ENCODE data around the genes CAMKK1 and ATP2A3.

DNA sequence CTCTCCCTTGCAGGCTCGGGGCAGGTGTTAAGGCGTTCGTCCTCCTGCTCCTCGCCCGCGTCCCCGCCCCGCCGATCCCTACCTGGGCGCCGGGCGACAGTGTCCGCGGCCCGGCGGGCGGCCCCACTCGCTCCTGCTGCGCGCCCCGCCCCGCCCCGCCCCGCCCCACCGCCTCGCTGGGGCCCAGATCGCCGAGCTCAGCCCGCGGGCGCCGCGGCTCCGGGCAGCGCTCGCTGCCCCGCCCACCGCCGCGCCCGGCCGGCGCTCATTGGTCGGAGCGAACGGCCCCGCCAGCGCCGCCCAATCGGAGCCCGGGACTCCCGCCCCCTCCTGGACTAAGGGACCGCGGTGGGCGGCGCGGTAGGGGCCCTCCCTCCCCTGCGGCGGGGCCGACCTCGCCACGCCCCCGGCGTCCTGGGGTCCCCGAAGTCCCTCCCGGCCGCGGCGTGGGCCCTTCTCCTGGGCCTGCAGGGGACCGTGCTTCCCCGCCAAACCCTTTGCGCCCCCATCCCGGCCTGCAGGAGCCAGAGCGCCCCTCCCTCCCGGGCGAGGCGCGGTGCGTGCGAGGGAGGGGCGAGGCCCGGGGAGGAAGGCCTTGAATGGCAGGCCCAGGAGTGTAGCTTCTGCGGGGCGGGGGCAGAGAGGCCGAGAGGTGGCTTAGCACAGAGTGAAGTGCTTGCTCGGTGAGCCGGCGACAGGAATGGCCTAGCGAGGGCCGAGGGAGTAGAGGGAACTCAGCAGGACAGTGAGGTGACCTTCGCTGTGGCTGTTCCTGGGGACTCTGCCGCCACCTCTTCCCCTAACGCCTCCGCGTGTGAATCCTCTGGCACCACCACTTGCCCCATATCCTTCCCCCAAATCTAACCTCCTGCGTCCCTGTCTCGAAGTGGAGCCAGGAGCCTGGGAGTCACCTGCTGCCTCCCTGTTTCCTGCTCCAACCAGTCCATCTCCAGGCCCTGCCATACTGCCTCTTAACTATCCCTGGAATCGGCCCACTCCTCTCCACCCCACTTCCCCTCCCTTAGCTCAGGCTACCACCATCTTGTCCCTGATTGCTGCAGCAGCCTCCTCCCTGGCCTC is at the start of gene CAMKK1:
Gene CAMKK1 (minus strand): TSS at position 197 of the 1,080 bp plus-strand sequence.
- PRO-cap = bidirectional peak, plus-strand start at position 331 of the sequence, minus-strand start at position 101 of the sequence

DNA sequence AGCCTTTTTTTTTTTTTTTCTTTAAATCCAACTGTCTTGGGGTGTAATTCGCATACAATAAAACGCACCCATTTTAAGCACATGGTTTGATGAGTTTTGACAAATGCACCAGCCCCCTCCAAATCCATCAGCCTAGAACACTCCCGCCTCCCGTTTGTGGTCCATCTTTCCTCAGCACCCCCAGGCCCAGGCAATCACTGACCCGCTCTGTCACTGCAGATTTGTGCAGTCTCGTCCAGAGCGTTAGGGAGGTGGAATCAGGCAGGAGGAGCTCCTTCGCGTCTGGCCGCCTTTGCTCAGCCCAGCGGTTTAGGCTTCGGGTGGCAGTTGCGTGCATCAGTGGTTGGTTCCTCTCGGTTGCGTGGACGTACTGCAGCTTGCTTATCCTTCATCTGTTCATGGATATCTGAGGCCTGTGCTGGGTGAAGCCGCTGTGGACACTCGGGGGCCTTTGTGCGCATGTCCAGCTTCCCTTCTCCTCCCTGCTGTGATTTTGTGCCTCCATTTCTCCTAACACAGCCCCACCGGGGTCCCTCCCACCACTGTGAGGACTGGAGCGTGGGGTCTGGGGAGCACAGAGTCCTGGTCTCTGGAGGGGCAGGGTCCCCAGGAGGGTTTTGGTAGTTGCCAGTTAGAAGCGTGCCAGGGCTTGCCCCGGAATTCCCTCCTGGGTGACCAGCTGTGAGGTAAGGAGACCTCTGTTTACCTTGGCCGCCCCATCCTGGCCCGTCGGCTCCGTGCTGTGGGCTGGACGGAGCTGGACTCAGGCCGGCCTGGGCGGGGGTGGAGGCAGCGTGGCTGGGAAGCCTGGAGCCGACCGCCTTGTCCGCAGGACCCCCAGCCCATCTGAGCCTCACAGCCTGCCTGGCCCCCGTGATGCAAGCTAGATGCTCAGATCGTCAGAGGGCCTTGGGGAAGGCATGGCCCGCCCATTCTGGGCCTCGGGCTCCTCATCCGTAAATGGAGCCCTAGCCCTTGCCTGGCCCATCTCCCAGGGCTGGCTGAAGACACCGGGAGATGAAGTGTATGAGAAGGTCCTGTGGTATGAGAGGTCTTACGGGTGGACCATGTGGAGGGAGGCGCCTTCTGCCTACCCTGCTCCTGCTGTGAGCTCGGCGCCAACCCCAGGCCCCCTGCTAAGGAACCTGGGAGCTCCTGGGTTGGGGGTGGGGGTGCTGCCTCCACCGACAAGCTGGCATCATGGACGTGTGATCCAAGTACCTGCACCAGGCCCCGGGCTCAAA is 5.0 kb upstream of the P2RX1 start:
- PRO-cap = bidirectional peak, plus-strand start at position 336 of the sequence, minus-strand start at position 225 of the sequence

DNA sequence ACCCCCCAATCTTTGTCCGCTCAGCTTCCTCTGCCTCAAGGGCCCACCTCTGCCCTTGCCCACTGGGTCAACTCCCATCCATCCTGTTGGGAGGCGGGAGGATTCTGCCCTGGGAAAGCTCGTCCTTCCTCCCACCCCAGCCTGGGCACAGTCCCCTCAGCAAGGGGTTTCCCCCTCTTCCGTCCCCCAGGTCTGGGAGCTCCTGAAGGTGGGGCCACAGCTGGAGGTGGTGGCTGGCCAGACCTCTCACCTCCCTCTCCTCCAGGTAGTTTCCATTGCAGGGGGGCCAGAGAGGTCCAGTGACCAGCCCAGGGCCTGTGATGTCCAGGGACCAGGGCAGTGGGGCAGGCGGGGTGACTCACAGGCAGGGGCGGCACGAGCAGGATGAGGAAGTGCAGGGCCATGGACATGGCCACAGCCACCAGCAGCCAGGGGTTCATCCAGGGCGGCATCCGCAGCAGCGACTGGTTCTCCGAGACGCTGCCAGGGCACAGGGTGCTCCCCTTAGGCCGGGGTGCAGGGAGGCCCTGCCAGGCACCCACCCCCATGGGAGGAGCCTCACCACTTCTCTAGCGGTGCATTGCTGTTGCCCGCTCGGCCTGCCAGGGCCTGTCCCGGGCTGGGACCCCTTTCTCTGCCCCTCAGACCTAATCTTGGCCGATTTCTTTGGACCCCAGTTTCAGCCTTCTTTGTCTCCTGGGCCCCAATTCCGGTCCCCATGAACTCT is 12.9 kb upstream of the P2RX1 start:
- PRO-cap = no peak

DNA sequence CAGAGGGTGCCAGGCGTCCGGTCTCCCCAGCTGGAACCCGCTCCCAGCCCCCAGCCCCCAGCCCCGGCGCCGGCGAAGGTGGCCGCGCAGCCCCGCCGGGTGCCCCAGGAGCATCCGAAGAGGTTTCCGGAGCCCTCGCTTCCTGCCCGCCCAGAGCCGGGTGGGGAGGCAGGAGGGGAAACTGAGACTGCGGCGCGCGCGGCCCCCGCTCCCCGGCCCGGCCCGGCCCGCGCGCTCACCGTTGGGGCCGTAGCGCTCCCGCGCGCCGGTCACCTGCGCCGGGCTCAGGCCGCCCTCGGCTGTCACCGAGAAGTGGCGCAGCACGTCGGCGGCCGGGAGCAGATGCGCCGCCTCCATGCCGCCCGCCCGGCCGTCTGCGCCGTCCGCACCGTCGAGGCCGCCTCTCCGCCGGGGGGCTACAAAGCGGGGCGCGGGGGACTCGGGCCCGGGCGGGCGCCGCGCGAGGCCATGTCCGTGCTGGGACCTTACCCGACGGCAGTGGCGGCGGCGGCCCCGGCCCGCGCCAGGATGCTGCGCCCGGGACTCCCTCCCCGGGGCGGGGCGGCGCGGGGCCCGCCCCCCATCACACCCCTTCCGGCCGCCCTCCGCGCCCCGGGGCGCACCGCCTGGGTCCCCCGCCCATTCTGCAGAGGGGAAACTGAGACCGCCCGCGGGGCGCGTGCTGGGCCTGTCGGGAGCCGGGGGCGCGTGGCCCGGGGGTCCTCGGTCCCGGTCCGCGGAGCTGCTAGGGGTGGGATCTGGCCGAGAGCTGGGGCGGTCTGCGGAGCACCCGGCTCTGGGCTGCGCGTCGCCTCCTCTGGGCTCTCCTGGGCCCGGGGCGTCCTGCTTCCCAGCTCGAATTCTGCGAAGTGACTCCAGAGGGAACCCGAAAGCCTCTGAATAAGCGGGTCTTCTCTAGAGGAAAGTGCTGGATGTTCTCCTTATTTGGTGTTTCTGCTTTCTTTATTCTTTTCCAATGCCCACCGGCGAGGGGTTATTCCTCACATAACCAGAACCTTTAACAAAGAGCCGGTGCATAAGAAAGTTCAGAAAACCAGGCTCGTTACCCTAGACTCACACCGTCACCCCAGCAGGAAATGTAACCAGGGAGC is at the start of gene ATP2A3:
Gene ATP2A3 (minus strand): TSS at position 503 of the 1,112 bp plus-strand sequence.
- PRO-cap = bidirectional peak, plus-strand start at position 642 of the sequence, minus-strand start at position 530 of the sequence

DNA sequence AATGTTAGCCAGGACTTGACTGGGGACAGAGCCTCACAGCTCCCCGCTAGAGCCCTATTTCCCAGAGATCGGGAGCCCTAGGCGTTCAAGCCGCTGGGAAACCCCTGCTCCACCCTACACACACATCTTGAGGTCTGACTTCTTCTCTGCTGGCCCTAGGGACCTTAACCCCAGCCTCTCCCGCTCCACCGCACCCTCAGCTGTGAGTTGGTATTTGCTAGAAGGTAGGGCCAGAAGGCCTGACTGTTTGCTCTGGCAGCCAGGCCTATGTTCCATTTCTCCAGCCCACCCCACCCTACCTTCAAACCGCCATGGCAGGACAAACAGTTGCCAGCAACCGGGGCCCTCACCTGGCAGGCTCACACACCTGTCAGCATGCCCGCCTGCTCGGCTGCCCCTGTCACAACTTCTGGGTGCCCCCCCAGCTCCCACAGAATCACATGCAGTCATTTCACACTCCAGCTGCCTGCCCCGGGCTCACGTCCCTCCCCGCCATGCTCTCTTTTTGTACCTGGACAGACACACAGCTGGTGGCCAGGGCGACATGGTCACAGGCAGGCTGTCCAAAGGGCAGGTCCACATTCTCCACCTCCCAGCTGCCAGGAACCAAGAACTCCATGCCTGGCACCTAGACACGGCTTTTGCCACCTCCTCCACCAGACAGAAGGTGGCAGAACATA is 2.5 kb upstream of the ATP2A3 start:
- PRO-cap = no peak

- PRO-cap = no peak
Measured at GRCh38 chr17:4070491-4071012, 72.3 kb downstream of the ZZEF1 start.

DNA sequence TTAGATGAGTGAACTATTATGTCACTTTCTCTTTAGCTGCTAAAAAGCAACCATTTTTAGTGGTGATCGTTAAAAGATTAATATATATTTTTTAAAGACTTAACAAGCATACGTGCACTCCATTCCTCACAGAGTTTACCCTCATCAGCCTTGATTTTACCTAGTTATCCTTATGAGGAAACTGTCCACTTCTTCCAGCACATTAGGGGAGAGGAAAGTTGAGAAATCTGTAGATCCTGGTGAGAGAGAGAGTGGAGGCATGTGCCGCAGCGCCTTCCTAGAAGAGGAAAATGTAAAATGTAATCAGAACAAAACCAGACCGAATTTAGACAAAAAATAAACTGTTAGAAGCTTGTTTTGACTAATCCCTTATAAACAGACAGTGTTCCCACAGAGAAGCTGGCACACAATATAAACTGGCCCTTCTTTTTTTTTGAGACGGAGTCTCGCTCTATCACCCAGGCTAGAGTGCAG is 37.3 kb downstream of the ZZEF1 start:
- PRO-cap = no peak

GRCh38 chr17:4208150-4208625 is 55.6 kb downstream of the ANKFY1 start:
- PRO-cap = no peak

DNA sequence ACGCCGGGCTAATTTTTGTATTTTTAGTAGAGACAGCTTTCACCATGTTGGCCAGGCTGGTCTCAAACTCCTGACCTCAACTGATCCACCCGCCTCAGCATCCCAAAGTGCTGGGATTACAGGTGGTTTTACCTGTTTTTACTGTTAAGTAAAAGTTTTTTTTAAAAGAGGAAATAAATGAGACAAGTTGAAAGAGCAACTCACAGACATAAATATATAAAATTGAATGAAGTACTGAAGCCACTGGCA is 31.9 kb downstream of the UBE2G1 start:
- PRO-cap = no peak

- PRO-cap = bidirectional peak, plus-strand start at chr17:4366900, minus-strand start at chr17:4366639
Measured at GRCh38 chr17:4366731-4366990, 186 bp upstream of the UBE2G1 start.

DNA sequence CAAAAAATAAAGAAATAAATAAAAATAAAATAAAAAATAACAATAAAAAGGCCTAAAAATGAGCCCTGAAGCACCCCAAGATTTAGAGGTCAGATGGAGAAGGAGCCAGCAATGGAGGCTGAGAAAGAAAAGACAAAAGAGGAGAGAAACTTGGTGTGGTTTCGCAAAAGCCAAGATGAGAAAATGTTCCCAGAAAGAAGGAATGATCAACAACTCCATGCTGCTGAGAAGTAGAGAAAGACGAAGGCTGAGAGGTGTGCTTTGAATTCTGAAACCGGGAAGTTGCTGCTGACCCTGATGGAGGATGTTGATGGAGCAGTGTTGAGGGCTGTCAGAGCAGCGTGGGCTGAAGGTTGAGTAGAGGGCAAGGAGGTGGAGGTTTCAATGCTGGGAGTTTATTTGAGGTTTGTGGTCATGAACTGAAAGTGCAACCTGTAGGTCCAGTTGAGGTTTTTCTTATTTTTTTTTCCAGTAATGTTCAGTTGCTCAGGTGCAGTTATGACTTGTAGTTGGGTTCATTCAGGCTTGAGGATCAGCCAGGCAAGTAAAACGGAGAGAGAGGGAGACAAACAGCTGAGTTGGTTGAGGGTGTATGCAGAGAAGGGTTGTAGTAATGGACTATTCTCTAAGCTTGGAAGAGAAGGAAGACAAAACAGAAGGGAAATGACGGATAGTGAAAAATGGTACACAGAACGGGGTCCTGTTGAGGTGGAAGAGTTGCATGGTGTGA is 8.5 kb upstream of the UBE2G1 start:
- PRO-cap = no peak

DNA sequence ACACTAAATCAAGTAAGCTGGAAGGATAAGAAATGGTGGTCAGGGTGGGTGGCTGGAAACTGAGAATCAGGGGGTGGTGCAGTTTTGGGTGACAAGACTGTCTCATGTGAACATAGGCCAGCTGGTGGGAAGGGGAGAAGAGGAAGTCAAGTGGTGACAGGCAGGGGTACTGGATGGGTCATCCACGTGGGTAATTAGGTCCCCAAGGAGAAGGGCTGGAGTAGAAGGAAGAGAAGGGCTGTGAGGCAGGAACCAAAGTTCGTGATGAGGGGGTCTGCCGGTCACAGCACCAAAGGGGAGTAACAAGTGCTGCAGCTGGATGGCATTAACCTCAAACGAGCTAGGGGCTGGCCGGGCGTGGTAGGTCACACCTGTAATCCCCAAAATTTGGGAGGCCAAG is 9.1 kb upstream of the UBE2G1 start:
- PRO-cap = no peak

DNA sequence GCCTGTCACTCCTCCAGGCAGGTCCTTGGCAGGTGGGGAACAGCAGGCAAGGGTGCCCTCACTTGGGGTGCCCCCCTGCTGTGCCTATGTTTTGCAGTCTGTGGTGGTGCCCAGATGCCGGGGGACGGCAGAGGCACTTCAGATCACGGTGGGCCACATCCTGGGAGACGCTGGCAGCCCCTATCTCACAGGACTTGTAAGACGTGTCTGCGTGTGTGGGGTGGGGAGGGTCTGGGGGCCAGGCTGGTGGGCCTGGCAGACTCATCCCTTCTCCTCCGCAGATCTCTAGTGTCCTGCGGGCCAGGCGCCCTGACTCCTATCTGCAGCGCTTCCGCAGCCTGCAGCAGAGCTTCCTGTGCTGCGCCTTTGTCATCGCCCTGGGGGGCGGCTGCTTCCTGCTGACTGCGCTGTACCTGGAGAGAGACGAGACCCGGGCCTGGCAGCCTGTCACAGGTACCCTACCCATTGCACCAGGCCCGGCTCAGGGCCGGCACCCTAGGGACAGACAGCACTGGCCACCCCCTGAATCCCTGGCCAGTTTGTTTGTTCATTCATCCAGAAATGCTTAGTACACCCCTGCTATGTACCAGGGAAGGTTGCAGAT is 12.4 kb upstream of the SPNS2 start:
- PRO-cap = no peak

- PRO-cap = unidirectional peak, plus-strand start at chr17:4509593
Measured at GRCh38 chr17:4509287-4509809, 10.7 kb downstream of the SPNS2 start.

DNA sequence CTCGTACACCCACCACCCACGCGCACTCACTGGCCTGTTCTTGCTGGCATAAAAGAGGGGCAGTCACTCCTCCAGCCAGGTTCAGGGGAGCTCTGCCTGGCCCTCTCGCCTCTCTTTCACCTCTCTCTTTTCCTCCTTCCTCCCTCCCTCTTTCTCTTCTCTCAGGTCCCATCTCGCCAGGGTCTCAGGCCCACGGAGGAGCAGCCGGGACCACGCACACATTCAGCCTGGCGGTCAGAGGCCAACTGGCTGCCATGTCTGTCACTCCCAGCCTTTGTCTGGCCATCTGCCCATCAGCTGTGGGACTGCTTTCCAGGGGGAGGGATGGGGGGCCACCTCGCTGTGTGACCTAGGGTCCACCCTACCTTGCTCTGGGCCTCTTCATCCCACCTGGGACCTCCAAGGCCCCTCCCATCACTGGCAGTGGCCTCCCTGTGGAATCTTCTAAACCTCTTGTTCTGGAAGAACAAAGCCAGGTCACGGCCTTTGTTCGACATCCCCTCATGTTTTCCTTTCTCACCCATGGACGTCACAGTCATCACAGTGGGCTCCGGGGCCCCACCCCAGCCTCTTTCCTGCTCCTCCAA is 23.8 kb downstream of the SPNS2 start:
- PRO-cap = no peak

- PRO-cap = no peak
Measured at GRCh38 chr17:4532909-4533939, 22.0 kb downstream of the MYBBP1A start.

- PRO-cap = no peak
Measured at GRCh38 chr17:4534066-4535094, 20.8 kb downstream of the MYBBP1A start.

DNA sequence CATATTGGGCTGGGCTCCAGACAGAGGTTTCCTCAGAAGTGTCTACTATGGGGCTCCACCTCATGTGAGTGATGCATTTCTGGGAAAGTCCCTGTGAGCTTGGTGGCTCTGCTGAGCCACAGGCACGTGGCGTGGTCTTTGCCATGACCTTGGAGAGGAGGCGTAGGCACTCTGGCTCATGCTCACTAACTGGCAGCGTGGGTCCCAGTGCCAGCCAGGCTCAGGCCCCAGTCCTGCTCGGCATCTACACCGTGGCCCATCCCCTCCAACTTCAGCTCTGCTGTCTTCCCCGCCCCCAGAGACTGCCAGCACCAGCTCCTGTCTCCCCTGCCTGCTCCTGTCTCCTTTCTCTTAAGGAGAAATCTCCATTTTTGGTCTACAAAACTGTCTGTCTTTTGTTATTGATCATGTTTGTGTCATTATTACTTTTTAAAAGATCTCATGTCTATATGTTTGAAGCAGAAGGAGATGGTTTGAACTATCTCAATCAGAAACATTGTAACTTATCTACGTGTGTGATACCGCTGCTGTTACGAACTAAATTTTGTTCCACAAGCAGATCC is 10.5 kb upstream of the SMTNL2 start:
- PRO-cap = no peak

DNA sequence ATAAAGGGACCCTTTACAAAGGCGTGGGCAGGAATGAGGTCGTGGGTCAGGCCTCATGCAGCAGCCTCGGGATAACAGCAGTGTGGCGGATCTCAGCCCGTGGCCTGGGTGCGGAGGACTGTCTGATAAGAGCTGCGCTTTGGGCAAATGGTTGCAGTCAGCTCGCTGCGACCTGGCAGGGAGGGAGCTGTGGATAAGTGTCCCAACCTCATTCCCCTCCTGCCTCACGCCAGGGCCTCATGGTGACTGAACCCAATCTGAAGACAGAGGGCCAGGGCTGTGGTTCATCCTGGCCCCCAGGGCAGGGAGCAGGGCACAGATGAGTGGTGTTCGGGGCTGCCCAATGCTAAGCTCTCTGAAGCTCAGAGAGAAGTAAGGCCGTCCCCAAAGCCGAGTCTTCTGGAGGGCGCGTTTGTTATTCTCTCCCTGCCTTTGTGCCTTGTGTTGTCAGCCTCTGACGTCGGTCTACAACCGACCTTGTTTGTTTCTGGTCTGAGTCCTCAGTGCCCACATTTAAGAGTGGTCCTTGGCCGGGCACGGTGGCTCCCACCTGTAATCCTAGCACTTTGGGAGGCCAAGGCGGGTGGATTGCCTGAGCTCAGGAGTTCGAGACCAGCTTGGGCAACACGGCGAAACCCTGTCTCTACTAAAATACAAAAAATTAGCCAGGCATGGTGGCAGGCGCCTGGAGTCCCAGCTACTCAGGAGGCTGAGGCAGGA is 13.8 kb downstream of the SMTNL2 start:
- PRO-cap = no peak

- PRO-cap = no peak
Measured at GRCh38 chr17:4607866-4608223, 23.5 kb downstream of the SMTNL2 start.

All from SEM (cell line).